Cardiac fibroblast (primary cell): ENCODE data around the genes NBPF19, H3C14 and CA14.

GRCh38 chr1:149474322-149475649 is at the start of gene NBPF19:
NBPF19 (plus strand) TSS chr1:149475045.
- RRBS, result no CpG with 5 or more reads among the region's 7 CpGs

DNA sequence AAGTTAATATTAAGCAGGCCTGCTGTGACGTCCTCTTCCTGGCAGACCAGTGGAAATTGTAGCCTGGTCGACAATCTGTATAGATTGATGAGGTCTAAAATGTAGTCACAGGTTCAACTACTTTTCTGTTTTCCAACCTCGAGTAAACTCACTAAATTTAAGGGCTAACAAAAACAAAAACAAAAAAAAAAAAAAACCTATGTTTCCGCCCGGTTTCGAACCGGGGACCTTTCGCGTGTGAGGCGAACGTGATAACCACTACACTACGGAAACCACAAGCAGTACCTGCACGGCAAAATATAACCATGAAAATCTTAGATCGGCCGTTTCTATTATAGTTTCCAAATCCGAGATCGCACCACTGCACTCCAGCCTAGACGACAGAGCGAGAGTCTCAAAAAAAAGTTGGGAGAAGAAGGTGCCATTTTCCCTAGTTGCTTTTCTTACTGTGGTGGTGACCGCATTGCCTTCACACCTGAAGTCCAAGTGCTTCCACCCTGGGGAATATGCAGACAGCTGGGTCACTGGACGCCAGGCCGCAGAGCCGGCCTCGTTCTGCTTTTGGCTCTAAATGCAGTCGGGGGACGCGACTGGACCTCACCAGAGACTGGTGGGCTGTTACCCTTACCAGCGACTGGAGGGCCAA is 70.0 kb upstream of the FCGR1A start:
- RRBS, result no CpG with 5 or more reads among the region's 28 CpGs

- RRBS, result 10% methylated on average over 2 of the region's 43 CpGs
Measured at GRCh38 chr1:149746656-149747459, 35.6 kb upstream of the FCGR1A start.

DNA sequence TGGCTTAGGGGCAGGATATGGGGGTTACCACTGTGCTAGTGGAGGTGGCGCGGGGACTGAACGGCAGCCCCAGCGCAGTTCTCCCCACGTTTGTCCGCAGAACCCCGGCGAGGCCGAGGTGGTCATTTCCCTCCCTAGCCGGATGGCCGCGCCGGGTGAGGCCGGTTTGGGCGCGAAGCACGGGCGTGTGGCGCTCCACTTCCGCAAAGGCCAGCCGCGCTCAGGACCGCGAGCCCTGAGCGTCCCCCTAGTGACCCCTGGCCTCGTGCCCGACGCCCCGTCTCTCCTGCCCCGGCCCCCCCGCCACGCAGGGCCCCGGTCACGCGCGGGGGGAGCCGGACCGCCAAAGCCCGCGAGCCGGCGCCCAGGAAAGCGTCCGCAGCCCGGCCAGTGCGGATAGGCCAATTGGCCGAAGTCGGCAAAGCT is 860 bp downstream of the H3C14 start:
- RRBS, result no CpG with 5 or more reads among the region's 48 CpGs

DNA sequence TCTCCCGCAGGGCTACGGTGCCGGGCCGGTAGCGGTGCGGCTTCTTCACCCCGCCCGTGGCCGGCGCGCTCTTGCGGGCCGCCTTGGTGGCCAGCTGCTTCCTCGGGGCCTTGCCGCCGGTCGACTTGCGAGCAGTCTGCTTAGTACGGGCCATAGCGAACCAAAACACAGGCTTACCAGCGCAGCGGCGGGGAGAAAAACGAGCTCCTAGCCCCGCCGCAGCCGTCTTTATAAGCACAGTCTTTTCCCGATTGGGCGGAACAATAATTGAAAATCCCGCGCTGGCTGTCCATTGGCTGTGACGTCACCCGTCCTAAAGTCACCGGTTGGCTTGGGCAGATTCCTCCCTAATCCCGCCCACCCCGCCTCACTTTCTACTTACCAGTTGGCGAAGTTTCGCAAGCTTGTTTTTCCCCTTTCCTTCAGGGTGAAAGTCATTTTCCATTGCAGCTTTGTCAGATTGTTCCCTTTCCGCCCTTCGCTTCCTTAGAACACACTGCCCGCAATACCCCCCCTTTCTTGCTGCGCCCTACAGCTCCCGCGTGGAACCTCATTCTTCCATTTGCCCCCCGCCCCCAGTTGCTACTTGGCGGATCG is at the start of gene H3C14:
Gene H3C14, minus strand, starts transcription at position 205 of the 597 bp plus-strand sequence.
- RRBS, result no CpG with 5 or more reads among the region's 47 CpGs

GRCh38 chr1:149843338-149844476 is 1.2 kb upstream of the H2AC18 start:
- RRBS, result no CpG with 5 or more reads among the region's 28 CpGs

DNA sequence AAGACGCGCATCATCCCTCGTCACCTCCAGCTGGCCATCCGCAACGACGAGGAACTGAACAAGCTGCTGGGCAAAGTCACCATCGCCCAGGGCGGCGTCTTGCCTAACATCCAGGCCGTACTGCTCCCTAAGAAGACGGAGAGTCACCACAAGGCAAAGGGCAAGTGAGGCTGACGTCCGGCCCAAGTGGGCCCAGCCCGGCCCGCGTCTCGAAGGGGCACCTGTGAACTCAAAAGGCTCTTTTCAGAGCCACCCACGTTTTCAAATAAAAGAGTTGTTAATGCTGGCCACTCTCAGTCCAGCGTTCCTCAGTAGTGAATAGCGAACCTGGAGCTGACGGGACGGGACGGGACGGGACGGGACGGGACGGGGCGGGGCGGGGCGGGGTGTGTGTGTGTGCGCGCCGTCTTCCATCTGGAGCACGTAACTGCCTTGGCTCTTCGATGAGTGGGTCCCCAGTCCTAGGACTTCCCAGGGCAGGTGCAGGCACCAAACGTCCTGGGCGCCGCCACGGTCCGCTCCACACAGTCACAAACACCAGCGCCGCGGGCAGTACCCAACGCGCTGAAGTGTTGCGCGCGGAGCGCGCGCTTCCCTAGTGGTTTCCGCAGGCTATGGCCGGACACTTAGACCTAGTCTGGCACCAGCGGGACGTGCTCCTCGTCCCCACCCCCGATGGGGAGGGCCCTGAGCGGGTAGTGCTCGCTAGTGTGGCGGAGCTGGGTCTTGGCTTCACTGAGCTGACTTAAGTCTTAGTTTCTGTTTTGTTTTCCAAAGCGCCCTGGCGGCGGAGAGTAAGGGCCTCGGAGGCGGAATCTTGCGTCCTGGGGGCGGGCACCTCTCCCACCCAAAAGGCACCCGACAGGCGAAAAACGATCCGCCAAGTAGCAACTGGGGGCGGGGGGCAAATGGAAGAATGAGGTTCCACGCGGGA is 745 bp downstream of the H2AC19 start:
- RRBS, result no CpG with 5 or more reads among the region's 74 CpGs

- RRBS, result 90% methylated on average over 1 of the region's 20 CpGs
Measured at GRCh38 chr1:149944280-149945619, 8.1 kb upstream of the MTMR11 start.

DNA sequence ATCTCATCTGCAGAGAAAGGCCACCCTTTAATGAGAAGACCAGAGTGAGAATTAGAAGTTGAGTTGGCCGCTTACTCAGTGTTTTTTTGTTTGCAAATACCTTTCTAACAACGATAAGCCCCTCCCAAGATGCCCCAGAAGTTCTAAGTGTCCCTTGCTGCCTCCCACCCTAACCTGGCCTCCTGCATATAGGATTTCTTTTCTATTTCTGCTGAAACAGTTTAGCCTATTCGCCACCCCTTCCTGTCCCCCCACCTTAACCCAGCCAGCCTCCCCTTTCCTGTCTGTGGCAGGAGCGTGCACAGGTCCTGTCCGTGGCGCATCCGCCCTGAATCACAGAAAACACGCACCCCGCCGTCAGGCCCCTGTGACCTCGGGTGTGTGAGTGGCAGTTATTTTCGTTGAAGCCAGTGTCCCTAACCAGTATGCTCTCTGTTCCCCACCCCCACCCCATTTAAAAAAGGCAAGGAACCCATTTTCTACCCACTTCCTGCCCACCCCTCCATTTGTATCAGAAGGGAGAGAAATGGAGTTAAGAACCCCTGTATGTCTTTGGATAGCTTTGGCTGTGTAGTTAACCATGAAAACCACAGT is 1.6 kb downstream of the PLEKHO1 start:
- RRBS, result no CpG with 5 or more reads among the region's 12 CpGs

DNA sequence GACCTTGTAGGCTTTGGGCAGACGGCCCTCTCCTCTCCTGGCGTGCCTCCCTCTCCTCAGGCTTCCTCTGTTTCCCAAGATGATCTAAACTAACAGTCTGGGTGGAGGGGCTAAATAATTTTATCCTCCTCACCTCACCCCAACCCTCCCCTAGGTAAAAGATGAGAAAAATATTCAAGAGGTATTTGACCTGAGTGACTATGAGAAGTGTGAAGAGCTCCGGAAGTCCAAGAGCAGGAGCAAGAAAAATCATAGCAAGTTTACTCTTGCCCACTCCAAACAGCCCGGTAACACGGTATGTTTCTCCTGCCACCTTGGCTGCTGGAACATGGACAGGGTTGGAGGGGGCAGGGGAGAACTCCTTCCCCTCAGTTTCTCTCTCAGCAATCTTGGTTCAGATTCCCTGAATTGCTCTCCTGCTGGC is 6.2 kb downstream of the PLEKHO1 start:
- RRBS, result no CpG with 5 or more reads among the region's 5 CpGs

GRCh38 chr1:150162526-150162810 is 12.8 kb downstream of the PLEKHO1 start:
- RRBS, result no CpG with 5 or more reads among the region's 5 CpGs

DNA sequence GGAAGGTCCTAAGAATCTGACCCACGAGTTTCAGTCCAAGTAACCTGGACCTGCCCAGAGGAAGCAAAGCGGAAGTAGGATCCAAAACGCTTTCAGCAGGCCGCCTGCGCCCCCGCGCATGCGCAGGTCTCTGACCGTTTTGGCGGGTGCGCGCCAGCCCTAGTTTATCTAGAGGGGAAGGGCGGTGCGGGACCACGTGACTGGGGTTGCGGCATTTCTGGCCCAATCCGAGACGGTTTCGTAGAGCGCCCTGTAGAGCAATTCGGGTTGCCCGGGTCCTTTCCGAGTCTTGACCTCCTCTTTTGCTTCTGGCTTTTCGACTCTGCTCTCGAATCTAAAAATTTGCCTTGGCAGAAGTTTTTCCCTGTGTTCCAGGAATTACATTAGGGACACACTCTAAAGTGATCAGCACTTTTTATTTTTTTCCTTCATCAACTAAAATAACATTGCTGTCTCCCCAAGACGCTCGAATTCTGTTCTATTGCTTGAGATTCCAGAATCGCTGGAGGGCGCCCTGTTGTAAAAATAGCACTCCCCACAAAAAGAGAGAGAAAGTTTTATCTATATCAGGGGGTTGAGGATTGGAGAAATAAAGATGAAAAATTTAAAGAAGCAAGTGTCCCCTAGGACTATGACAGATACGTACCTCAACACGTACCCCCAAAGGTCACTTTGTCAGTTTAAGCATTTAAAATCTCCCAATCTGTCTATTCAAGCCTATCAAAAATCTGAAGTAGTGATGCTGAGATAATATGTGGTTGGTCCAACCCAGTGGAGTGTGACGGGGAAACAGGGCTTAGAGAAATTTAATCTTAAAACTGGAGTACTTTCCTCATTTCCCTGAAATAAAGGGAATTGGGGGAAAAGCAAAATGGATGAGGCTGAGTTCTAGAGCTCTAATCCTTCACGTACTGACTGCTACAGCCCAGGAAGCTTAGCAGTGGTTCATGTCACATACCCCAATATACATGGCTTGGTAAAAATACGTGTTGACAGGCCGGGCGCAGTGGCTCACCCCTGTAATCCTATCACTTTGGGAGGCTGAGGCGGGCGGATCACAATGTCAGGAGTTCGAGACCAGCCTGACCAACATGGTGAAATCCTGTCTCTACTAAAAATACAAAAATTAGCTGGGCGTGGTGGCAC is 22.0 kb downstream of the ANP32E start:
- RRBS, result no CpG with 5 or more reads among the region's 40 CpGs

DNA sequence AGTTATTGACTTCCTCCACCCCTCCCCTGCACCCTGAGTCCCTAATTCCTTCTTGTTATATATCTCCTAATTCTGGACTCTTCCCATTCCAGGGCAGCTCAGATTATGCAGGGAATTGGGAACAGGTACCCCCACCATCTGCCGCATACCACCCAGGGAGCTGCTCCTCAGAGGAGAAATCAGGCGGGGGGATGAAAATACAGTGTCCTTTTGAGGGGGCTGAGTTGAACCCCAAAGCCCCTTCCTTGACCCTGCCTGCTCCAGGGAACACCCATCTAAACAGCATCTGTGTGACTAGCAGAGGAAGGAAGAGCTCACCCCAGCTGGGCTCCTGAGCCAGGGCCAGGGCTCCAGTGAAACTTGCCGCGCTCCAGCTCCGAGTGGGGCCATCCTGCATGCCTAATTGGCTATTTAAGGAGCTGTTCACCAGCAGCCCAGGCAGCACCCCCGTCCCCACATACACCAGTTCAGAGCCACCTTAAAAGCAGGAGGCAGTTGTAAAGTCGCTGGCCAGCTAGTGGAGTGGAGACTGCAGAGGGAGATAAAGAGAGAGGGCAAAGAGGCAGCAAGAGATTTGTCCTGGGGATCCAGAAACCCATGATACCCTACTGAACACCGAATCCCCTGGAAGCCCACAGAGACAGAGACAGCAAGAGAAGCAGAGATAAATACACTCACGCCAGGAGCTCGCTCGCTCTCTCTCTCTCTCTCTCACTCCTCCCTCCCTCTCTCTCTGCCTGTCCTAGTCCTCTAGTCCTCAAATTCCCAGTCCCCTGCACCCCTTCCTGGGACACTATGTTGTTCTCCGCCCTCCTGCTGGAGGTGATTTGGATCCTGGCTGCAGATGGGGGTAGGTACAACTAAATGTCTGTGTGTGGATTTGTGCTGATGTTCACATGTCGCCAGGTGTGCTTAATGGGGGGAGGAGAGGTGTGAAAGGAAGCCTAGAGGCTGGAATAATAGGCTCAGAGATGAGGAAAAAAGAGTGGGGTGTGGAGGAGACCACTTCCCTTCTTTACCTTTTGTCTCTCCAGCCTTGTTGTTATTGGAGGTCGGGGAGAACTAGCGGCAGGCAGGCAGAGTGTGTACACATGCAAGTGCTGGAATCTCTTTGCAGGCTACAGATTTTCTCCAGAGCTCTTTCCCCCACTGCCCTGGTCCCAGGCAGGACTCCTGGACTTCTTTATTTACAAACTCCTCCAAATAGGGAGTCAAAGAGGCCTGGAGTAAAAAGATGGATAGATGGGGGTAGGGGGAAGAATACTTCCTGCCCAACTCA is at the start of gene CA14:
Gene CA14, plus strand, starts transcription at position 441 of the 1,279 bp plus-strand sequence.
- RRBS, result no CpG with 5 or more reads among the region's 15 CpGs

DNA sequence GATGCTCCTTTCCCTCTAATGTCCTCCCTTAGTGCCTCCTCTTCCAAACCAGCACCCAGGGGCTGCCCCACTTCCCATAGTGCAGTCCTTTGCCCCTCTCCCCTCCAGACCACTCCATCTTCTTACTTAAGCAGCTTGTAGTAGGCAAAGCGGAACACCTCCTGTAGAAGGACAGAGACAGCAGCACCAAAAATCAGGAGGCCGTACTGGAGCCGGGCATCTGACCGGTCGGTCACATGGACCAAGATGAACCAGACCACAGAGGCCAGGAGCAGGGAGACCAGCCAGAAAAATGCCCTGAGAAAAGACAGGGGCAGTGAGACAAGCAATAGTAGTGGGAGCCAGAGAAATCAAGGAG is 1.0 kb downstream of the APH1A start:
- RRBS, result no CpG with 5 or more reads among the region's 5 CpGs

GRCh38 chr1:150506496-150507223 is 1.2 kb upstream of the ECM1 start:
- RRBS, result no CpG with 5 or more reads among the region's 10 CpGs

DNA sequence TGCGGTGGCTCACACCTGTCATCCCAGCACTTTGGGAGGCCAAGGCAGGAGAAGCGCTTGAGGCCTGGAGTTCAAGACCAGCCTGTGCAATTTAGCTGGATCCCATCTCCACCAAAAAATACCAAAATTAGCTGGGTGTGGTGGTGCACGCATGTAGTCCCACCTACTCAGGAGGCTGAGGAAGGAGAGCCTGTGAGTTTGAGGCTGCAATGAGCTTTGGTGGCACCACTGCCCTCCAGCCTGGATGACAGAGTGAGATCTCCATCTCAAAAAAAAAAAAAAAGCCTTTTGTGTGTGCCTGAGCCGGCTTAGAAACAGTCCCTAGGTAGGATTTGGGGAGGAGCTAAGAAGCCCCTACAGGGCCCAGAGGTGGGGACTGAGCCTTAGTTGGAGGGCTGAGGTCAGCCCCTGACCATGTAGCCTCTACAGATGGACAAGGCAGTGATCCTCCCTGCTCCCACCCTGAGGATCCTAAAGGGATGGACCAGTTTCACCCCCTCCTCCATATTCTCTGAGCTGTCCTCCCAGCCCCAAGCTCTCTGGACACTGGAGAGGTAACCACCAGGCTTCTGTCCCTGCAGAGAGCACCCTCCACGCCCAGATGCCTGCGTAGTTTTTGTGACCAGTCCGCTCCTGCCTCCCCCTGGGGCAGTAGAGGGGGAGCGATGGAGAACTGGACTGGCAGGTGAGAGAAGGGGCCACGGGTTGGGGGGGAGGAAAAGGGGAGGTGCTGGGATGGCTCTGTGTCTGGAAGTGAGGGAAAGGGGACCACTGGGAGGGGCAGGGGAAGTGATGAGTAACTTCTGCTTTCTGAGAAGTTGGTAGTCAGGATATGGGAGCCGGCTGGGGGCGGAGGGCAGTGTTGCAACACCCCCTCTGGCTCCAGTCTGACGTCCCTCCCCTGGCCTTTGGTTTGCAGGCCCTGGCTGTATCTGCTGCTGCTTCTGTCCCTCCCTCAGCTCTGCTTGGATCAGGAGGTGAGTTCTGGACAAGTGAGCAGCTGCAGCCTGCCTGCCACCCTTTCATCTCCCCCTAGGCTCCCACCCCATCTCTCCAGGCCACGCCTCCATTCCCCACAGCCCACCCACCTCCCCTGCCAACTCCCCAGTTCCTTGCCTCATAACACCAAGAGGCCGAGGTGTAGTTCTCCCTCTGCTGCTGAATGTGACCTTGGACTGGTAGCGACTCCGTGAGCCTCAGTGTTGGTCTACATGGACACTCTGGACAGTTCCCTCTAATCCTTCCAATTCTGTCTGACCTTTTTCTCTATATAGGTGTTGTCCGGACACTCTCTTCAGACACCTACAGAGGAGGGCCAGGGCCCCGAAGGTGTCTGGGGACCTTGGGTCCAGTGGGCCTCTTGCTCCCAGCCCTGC is 2.9 kb downstream of the ADAMTSL4 start:
- RRBS, result no CpG with 5 or more reads among the region's 18 CpGs

- RRBS, result no CpG with 5 or more reads among the region's 4 CpGs
Measured at GRCh38 chr1:150563228-150564060, 14.2 kb downstream of the ADAMTSL4 start.

- RRBS, result no CpG with 5 or more reads among the region's 4 CpGs
Measured at GRCh38 chr1:150564672-150565245, 14.7 kb downstream of the MCL1 start.

- RRBS, result no CpG with 5 or more reads among the region's 3 CpGs
Measured at GRCh38 chr1:150605292-150605654, 24.1 kb downstream of the ENSA start.

DNA sequence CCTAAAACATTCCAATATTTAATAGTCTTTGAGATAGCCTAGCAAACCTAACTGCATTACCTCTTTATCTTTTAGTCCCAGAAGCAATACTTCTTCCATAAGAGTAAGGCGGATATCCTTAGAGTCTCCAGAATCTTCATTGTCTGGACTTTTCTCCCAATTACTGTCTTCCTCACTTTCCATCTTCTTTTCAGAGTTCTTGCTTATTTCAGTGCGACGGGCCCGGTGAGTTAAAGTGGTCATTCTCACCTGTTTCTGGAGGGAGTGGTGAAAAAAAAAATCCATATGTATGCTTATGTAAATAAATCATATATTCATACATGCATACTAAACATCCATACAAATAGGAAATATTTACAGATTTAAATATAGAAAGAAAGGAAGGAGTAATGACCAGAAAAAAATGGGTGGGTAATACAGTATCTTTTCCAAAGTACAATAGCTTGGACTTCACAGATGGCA is 2.3 kb downstream of the GOLPH3L start:
- RRBS, result no CpG with 5 or more reads among the region's 4 CpGs